Mesenchymal stem cell of Wharton's jelly (primary cell): ENCODE measurements around a stretch of chr3.

GRCh38 chr3:126802159-126802656, 98.2 kb downstream of the CHCHD6 start:
- CAGE, long polyA plus RNA = no peak

DNA sequence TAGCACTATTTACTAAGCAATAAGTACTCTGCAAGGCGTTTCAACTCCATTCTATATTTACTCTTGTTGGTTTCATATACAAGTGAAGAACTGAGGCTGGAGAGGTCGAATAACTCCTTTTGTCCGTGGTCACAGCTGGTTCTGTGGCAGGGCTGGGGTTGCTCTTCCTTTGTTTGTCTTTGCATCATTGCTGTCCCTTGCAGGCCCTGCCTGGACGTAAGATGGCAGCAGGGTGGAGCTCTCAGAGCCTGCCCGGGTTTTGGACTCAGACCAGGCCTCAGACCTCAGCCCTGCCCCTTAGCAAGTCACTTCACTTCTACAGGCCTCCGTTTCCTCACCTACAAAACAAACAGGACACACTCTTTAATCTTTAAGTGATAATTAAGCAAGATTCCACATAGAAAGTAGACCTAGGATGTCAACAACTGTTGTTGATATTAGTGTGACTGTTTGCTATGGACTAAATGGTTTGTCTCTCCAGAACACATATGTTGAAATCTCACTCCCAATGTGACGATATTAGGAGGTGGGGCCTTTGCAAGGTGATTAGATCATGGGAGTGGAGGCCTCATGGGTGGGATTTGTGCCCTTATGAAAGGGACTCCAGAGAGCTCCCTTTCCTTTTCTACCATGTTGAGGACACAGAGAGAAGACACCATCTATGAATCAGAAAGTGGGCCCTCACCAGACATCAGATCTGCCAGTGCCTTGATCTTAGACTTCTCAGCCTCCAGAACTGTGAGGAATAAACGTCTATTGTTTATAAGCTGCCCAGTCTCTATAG, 65.5 kb upstream of the PLXNA1 start:
- CAGE, long polyA plus RNA = no peak

- CAGE, long polyA plus RNA = no peak
Measured at GRCh38 chr3:126961962-126962191, 21.0 kb upstream of the PLXNA1 start.

GRCh38 chr3:127573144-127574095, 17.1 kb downstream of the TPRA1 start:
- CAGE, long polyA plus RNA = no peak

GRCh38 chr3:127682364-127683142, 9.8 kb downstream of the ABTB1 start:
- CAGE, long polyA plus RNA = no peak

GRCh38 chr3:127690029-127690538, 17.3 kb downstream of the ABTB1 start:
- CAGE, long polyA plus RNA = no peak

GRCh38 chr3:127736999-127737748, 64.4 kb downstream of the ABTB1 start:
- CAGE, long polyA plus RNA = no peak

DNA sequence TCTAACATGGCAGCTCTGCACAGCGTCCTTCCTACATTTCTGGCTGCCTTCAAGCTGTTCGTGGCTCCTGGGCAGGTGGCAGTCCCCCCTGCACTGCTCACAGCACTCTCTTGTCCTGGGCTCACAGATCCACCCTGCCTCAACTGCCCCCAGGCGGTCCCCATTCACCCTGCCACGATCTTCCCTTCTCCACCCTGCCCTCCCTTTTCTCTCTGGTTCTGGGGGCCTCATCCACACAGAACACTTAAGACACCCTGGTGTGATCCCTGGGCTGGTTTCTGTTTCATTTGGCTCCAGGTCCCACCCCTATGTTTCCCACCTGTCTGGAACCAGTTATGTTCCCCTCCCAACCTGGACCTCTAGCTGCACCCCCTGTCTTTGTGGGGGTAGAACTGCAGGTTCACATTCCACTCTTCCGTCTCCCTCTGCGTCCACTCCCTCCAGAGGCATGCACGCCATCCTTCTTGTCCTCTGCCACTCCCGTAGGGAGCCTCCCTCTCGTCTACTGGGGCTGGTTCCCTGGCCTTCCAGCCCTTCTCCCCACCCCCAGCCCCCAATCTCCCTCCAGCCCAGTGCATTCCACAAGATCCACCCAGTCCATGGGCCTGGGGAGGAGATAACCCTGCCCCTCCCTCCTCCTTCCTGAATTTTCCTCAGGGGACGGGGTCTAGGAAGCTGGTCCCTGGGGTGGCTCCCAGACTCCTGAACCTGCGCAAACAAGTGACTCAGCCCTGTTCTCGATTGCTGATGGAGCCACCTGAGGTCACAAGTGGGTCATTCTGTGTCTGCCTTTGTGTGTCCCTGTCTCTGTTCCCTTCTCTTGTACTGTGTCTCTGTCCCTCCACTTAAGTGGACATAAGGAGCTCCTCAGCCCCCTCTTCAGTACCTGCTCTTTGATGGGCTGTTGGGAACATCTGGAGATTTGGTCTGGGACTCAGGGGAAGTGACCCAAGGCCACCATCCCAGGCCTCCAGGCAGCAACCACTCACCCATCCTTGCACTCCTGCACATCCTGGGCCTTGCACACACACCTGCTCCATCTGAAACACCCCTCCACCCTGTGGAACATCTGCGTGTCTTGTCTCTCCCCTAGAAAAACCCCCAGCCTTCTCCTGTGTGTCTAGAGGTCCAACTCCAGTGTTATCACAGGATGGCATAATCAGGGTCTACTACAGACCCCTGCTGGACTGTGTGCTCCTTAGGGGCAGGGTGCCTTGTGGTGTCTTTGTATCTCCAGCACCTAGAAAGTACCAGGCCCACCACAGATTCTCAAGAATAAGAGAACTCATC, 73.9 kb downstream of the ABTB1 start:
- CAGE, long polyA plus RNA = no peak

GRCh38 chr3:127773791-127774354, 48.4 kb downstream of the MGLL start:
- CAGE, long polyA plus RNA = no peak

- CAGE, long polyA plus RNA = no peak
Measured at GRCh38 chr3:127821514-127822068, 724 bp downstream of the MGLL start.

DNA sequence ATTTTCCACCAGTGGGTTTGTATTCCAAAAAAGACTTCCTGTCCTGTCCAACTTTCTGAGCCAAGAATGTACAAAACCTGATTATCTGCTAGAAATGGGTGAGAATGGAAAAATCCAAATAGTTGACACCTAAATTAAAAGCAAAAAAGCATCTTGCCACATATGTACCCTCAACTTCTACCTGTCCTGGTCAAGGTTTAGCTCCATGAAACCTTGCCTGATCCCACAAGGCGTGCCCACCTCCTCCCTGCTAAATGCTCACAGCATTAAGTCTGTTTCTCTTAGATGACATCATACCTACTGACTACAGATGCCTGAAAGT, 1.0 kb upstream of the SEC61A1 start:
- CAGE, long polyA plus RNA = no peak

GRCh38 chr3:128145230-128145787, 8.0 kb upstream of the EEFSEC start:
- CAGE, long polyA plus RNA = no peak

GRCh38 chr3:128235315-128236087, 82.2 kb downstream of the EEFSEC start:
- CAGE, long polyA plus RNA = no peak

DNA sequence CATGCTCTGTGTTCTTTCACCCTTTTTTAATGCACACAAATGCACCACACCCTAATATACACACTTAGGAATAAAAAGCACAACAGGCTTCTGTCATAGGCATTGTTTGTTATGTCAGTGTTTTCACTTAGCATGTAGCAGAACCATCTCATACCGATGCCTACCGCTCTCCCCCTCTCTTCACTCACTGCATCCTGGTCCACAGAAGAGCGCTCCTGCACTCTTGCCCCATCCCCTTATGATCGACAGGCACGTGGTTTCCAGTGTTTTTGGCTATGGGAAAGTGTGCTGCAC, 150.5 kb downstream of the DNAJB8 start:
- CAGE, long polyA plus RNA = no peak

DNA sequence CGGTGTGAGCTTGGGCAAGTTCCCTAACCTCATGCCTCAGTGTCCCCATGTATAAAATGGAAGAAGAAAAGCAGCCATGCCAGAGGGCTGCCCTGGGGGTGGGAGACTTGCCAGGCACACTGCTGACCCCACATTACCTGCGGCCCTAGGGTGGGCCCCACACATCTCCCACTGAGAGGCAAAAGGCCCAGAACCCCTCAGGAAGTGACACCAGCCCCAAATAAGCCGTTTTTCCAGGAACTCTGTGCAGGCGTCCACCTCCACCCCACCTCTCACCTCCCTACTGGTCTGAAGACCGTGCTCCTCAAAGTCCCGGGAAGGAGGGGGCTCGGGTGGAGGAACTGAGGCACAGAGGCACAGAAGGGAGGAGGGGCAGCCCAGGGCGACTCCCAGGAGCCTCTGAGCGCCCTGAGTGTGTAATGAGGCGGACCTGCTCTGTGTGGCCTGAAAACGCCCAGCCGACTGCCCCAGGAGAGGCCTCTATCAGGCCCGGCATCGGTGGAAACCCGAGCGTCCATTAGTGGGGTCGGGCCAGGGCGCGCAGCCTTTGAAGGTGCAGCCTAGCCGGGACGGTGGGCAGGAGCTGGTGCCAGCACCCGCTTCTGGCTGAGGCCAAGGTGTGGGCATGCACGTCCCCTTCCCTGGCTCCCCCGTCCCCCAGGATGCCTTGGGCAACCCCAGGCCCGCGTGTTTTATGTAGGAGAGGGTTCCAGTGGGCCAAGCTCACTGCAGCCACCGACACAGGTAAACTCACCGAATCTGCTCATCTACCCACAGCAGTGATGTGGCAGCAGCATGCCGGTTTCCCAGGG, 55.9 kb downstream of the DNAJB8 start:
- CAGE, long polyA plus RNA = no peak

GRCh38 chr3:128434947-128435756, 31.5 kb downstream of the DNAJB8 start:
- CAGE, long polyA plus RNA = no peak

DNA sequence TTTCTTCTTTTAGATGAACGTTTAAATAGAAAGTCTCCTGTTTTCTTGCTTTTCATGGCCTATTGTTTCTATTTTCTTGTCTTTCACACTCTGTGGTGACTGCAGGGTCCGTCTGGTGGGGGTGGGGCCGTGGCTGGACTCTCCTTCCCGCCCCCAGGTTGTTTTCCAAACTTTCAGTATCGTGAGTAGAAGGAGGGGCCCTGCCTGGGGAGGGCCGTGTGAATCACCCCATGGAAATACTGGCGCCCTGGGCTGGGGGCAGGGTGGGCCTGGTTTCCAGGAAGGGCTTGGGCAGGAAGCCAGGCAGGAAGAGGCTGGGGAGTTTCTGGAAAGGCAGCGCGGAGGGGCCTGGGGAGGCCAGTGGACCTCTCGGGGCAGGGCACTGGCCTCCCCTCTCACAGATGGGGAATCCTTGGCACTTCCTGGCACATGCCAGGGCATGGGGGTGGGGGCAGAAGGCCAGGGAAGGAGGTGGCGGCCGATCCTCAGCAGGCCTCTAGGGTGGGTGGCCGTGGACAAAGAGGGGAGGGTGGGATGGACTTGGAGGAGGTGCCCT, 56.3 kb upstream of the GATA2 start:
- CAGE, long polyA plus RNA = no peak

DNA sequence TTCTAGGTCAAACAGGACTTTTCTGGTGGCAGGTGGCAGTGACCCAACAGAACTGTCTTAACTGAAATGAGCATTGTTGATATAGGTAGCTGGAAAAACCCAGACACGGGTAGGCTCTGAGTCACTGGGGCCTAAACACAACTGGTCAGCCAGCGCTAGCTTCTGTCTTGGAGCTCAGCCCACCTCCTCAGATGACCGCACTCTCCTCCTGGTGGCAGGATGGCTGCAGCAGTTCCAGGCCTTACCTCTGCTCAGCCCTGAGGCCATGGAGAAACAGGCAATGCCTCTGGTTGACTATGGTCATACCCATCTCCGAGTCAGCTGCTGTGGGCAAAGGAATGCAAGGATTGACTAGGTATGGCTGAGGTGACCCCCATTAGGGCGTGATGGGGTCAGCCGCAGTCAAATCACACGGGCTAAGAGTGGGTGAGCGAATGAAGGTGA, 61.1 kb upstream of the GATA2 start:
- CAGE, long polyA plus RNA = no peak

DNA sequence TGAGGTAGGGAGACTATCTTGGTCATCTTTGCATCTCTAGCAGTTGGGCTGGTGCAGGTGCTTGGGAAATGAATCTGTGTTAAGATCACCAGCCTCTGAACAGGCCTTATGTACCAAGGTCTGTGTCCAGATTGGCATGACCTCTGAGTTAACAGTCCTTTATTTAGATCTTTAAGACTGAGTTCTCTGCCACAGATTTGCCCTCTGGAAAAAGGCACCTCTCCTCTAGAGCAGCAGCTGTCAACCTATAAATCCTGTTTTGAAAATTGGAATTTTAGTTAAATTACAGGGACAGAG, 35.4 kb downstream of the RAB7A start:
- CAGE, long polyA plus RNA = no peak

- CAGE, long polyA plus RNA = no peak
Measured at GRCh38 chr3:128791173-128792076, 65.4 kb downstream of the RAB7A start.